Upper lobe of left lung (tissue), 5 donors: Measurements from ENCODE around the genes GPER1, UNCX and ELFN1.

DNA sequence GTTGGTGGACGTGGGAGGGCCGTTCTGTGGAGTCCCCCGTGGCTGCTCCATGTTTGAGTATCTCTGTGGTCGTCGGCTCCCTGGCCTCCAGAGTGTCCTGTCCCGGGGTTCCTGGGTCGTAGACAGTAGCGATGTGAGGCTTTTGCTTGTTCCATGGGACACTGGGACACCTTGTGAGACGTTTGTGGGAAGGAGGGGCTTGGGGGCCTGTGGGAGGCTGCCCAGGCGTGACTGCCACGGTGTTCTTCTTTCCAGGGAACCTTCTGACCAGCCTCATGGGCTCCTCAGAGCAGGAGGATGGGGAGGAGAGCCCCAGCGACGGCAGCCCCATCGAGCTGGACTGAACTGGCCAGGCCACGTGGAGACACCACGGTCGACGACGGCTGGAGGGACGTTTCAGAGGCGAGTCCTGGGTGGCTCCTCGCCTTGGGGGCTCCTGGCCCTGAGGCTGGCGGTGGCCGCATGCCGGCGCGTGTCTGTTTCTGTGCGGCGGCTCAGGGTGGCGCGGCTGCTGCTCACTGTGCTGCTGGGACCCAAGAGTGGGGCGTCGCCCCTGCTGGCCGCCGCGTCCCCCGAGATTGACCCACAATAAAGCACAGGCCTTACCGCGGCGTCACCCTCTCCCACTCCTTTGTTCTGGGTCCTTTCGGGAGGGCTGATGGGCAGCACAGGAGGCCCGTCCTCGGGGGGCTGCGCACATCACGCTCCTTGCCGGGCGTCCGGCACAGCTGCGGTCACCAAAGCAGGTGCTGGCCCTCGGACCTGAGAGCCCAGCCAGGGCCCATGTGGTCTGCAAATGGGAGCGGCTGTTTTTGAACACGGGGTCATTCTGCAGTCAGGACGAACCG is 18.9 kb downstream of the GET4 start:
- PRO-cap, 2 experiments: no peak in any of the 2 experiments
- RAMPAGE, long total RNA, 4 experiments: no peak in any of the 4 experiments

DNA sequence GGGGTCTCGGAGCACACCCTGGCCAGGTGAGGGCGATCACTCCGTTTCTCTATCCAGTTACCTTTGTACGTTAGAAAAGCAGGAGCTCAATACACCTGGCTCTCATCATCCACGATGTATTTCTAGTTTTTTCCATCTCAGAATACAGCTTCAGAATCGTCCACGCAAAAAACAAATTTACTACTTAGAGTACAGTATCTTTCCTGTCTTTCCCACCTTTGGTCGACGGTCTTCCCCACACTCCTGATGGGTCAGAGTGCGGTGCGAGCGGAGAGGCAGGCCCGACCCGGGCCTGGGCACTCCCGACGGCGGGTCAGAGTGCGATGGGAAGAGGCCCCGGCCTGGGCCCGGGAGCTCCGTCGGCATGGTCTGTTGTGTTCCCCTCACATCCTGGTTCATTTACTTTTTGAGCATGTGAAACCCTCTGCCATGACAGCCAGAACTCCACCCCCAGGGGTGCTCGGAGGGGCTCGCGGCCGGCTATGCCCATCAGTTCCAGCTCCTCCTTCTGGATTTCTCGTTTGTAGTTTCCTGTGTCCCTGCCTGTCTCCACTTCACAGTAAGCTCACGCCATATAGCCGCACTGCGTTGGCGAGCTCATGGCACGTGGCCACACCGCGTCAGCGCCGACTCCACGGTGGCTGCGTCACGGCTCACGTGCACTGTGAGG is 7.9 kb downstream of the COX19 start:
- PRO-cap, 2 experiments: no peak in any of the 2 experiments
- RAMPAGE, long total RNA, 4 experiments: no peak in any of the 4 experiments

GRCh38 chr7:1060171-1061111 is 16.1 kb downstream of the GPR146 start:
- PRO-cap, 2 experiments: peak in 1 of 2 experiments; most common plus-strand start chr7:1060615 (in 1)
- RAMPAGE, long total RNA, 4 experiments: no peak in any of the 4 experiments

DNA sequence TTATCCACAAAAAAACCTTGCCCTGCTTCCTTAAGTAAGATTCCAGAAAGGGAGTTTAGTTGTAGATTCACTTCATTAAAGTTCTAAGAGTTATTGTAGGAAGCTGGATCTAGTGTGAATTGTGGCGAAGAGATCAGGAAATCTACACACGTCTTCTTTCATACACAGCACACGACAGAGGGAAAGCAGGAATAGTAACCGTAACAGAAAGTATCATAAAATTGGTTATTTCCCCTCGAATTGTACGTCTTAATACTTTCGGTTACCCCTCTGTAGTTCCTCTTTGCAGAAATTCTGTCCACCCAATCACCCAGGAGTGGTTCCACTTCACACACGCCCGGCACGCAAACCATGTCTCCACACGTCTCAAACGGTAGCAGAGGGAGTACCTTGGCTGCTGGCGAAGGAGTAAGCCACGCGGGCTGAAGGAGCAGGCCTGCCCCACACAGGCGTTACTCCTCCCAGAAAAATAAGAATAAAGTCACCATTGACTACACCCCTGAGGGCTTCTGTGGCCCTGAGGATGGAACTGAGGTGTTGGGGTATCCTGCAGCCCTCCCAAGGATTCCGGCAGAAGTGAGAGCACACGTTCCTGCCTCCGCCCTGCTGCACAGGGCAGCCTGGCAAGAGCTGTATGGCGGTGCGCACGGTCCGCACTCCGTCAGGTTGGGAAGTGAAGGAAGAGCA is 17.9 kb downstream of the GPR146 start:
- PRO-cap, 2 experiments: no peak in any of the 2 experiments
- RAMPAGE, long total RNA, 4 experiments: no peak in any of the 4 experiments

GRCh38 chr7:1086589-1087459 is 1.1 kb upstream of the GPER1 start:
- PRO-cap, 2 experiments: no peak in any of the 2 experiments
- RAMPAGE, long total RNA, 4 experiments: start-site peak on the plus strand in 3 of 4 experiments, at chr7:1086798-1087171 at its widest, 7 to 17 reads per replicate

- PRO-cap, 2 experiments: peak in 2 of 2 experiments; most common plus-strand start chr7:1088113 (in 2)
- RAMPAGE, long total RNA, 4 experiments: start-site peak on the plus strand in 3 of 4 experiments, at chr7:1088113-1088214 at its widest, 8 to 60 reads per replicate
Measured at GRCh38 chr7:1087477-1088294, at the start of gene GPER1. Gene GPER1 (plus strand): TSS chr7:1088113.

DNA sequence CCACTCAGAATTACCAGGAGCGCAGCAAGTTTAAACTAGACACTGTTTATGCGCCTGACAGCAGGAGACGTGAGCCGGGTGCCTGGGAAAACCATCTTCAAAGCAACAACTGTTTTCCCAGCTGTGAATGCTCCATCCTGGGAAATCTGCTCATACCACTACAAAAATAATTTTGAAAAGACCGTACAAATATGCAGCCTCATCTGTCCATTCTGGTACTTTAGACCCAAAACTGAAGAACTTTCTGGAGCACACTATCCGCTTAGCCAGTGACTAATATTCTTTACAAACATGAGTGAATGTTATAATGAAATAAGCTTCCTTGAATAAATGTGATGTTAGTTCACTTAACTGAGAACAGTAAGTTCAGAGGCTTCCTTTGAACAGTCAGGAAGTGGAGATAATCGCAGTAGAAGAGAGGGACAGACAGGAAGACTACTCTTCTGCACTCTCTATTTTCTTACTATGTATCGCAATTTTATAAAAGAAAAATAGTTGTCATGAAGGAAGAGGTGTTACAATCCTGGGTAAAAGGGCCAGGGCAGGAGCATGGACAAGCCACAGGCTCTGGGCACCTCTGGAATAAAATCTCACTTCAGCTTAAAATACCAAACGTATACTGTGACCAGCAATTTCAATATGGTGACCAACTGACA is 16.8 kb downstream of the GPER1 start:
- PRO-cap, 2 experiments: no peak in any of the 2 experiments
- RAMPAGE, long total RNA, 4 experiments: no peak in any of the 4 experiments

DNA sequence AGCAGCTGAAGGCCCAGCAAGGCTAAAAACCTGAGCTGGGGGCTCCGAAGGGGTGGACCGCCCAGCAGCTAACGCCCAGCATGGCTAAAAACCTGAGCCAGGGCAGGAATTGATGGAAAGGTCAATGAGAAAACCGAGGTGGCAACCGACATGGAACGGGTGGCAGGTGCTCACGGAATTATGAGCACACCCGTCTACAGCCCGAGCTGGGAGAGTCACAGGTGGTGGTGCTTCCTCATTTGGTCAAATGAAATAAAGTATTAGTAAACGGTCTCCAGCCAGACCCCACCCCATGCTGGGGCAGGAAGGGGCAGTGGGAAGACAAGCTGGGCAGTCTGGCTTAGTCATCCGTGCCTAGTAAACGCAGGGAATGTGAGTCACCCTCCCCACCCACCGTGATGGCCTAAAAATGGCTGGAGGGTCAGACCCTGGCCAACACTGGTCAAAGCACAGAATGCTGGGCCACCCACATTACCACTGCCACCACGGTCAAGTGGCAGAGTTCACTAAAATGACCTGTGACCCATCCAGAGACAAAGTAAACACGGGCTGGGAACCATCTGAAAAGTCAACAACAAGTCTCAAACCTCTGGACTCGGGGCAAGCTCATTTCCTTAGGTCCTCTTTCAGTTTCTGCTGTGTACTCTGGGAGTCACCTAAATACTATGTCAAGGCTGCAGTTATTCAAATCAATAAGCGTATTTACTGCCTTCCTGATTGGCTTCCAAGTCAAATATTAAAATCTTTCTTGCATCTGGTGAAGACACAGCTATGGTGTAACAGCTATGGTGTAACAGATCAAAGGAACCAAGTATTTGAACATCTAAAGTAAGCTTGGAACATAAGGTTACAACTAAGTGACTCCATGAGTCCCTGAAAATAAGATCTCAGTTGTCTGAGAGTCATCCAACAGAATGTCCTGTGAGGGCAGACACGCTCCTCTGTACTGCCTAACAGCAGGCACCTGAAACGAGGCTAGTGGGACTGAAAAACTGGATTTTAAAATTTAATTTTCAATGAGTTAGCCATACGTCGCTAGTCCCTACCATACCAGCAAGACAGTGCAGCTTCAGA is 3.1 kb downstream of the ZFAND2A start:
- PRO-cap, 2 experiments: no peak in any of the 2 experiments
- RAMPAGE, long total RNA, 4 experiments: no peak in any of the 4 experiments

GRCh38 chr7:1232613-1233006 is at the start of gene UNCX:
Gene UNCX (plus strand): TSS chr7:1232872.
- PRO-cap, 2 experiments: no peak in any of the 2 experiments
- RAMPAGE, long total RNA, 4 experiments: no peak in any of the 4 experiments

DNA sequence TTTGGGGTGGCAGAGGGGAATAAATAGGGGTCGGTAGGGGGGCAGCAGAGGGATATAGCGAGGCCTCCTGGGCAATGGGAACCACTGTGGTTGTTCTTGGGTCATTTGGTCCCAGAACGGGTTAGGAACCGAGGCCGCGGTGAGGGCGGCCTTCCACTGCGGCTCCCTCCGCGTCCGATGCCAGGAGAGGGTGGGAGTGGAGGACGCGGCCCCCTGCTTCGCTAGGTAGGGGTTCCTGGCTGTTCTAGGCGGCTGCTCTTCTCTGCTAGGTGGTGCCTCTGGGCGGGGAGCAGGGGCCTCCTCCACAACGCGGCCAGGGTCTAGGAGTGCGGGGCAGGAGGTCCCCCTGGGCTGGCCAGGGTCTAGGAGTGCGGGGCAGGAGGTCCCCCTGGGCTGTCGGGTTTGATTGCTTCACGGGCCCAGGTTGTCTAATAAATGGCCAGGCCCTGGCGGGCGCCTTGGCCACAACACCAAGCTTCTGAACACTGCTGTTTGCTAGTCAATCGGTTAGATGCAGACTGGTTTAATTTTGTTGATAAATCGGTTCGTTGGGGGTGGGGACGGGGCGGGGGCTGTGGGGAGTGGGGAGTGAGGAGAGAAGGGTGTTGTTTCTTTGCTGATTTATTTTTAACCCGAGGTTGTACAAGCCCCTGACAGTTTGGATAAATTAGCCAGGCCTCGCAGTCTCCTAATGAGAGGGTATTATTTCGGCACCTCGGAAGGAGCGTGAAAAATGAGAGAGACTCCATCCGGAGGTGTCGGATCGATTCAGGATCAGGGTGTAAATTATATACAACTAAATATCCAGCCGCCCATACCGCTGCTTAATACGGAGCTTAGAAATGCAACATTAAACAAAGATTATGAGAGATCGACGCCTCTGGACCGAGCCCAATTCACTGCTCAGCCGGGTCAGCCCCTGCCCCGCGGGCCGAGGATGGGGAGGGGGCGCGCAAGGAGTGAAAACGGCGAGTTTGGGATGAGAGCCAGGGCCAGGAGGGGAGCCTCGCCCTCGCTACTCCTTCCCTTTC is 7.7 kb downstream of the UNCX start:
- PRO-cap, 2 experiments: no peak in any of the 2 experiments
- RAMPAGE, long total RNA, 4 experiments: no peak in any of the 4 experiments

DNA sequence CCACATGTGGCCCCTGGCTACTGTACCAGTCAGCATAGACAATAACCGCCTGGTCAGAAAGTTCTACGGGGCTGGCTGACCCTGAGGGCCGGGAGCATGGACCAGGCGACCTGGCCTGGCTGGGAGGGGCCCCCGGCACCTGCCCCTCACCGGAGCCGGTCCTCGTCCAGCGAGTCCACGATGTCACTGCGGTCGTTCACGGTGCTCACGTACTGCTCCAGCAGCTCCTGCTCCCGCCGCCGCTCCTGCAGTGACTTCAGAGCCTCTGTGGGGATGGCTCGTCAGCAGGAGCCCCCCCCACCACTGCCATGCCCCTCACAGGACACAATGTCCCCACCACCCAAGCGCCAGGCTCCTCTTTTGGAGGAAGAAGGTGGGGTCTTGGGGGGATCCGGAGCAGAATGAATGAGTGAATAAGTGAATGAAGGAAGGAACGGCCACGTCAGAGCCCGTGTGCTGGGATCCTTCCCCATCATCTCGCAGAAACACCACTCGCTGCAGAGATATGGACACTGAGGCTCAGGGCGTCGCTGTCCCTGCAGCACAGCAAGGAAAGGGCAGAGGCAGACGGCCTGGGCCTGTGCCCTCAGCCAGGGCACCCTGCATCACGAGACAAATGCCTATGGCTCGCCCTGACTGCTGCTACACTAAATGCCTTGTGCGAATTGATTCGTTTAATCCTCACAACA is 22.5 kb downstream of the MICALL2 start:
- PRO-cap, 2 experiments: no peak in any of the 2 experiments
- RAMPAGE, long total RNA, 4 experiments: no peak in any of the 4 experiments

GRCh38 chr7:1458785-1459067 is 544 bp downstream of the MICALL2 start:
- PRO-cap, 2 experiments: peak in 1 of 2 experiments; most common minus-strand start chr7:1458915 (in 1)
- RAMPAGE, long total RNA, 4 experiments: no peak in any of the 4 experiments

GRCh38 chr7:1467101-1467997 is 8.1 kb upstream of the MICALL2 start:
- PRO-cap, 2 experiments: no peak in any of the 2 experiments
- RAMPAGE, long total RNA, 4 experiments: no peak in any of the 4 experiments

GRCh38 chr7:1487247-1487759 is 16.9 kb downstream of the INTS1 start:
- PRO-cap, 2 experiments: no peak in any of the 2 experiments
- RAMPAGE, long total RNA, 4 experiments: start-site peak on the minus strand in 1 of 4 experiments, at chr7:1487331-1487350 at its widest, 22 reads per replicate

DNA sequence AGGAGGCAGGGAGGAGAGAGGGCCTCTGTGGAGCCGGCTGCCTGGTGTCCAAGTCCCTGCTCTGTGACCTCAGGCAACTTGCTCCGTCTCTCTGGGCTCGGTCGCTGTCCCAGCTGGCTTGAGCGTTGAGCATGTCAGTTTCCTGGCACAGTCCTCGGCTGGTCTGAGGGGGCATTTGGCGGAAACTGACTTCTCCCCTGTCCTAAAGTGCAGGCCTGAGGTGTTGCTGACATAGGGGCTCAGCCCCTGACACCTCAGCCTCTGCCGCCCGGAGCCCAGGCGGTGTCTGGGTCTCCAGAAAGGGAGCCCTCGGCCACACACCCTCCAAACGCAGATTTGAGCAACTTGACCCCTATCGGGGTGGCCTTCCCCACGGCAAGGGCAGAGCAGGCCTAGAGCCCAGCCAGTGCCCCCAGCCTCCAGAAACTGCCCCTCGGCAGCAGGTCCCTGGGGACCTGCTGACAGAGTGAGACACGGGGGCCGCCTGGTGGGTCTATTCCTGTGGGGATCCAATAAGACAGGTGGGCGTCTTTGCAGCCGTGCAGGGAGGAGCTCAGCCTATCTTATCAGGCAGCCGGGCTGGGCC is 11.2 kb downstream of the TMEM184A start:
- PRO-cap, 2 experiments: no peak in any of the 2 experiments
- RAMPAGE, long total RNA, 4 experiments: no peak in any of the 4 experiments

GRCh38 chr7:1545415-1546275 is 10.4 kb downstream of the TMEM184A start:
- PRO-cap, 2 experiments: no peak in any of the 2 experiments
- RAMPAGE, long total RNA, 4 experiments: no peak in any of the 4 experiments

DNA sequence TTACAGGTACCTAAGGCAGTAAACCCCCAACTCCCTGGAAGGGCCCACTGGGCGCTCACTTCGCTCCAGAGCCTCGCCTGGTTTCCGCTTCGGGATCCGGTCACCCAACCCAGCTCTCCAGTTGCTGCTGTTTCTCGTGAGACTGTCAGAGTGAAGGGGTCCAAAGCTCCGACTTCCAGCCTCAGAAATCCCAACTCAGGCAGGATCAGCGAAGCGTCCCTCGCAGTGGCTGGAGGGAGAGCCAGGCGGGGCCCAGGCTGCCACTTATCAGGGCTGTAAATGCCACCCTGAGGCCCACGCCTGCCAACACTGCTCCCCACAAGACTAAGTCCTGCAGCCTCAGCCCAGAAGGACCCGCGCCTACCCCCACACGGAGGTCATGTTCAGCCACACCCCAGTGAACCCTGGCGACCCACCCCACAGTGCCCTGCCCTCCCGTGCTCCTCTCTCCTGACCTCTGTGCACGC is 3.3 kb downstream of the PSMG3 start:
- PRO-cap, 2 experiments: no peak in any of the 2 experiments
- RAMPAGE, long total RNA, 4 experiments: no peak in any of the 4 experiments

GRCh38 chr7:1669473-1670401 is at the start of gene ELFN1:
Gene ELFN1 (plus strand): TSS chr7:1670277.
- PRO-cap, 2 experiments: no peak in any of the 2 experiments
- RAMPAGE, long total RNA, 4 experiments: no peak in any of the 4 experiments

GRCh38 chr7:1742821-1743356 is 72.8 kb downstream of the ELFN1 start:
- PRO-cap, 2 experiments: no peak in any of the 2 experiments
- RAMPAGE, long total RNA, 4 experiments: no peak in any of the 4 experiments

DNA sequence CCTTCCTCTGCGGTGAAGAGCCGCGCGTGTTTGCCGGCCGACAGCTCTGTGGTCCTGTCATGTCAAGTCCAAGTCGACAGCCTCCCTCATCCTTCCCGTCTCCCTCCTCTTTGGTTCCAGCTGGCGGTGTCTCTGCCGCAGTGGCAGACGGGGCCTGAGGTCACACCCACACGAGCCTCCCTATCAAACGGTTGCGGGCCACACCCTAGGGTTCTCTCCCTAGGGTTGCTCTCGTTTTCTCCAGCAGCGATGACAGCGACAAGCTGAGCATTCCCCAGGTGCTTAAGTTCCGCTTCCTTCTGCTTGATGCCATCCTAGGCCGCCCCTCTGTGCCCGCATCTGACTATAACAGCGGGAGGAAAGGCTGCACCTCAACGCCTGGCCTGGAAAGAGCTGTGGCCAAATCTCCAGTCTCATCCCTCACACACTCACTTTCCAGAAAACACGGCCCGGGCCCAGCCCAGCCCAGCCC is 185.0 kb downstream of the ELFN1 start:
- PRO-cap, 2 experiments: no peak in any of the 2 experiments
- RAMPAGE, long total RNA, 4 experiments: start-site peak on the minus strand in 1 of 4 experiments, centred at position 378 of the sequence, 7 reads per replicate